Mononuclear cell (primary cell): ENCODE data around the genes GDAP1L1 and RIMS4.

- RRBS: no CpG with 5 or more reads among the region's 4 CpGs
Measured at GRCh38 chr20:41303512-41304757, 13.6 kb downstream of the ZHX3 start.

- RRBS: 18% methylated on average over 1 of the region's 12 CpGs
Measured at GRCh38 chr20:41349904-41350616, 9.4 kb downstream of the LPIN3 start.

DNA sequence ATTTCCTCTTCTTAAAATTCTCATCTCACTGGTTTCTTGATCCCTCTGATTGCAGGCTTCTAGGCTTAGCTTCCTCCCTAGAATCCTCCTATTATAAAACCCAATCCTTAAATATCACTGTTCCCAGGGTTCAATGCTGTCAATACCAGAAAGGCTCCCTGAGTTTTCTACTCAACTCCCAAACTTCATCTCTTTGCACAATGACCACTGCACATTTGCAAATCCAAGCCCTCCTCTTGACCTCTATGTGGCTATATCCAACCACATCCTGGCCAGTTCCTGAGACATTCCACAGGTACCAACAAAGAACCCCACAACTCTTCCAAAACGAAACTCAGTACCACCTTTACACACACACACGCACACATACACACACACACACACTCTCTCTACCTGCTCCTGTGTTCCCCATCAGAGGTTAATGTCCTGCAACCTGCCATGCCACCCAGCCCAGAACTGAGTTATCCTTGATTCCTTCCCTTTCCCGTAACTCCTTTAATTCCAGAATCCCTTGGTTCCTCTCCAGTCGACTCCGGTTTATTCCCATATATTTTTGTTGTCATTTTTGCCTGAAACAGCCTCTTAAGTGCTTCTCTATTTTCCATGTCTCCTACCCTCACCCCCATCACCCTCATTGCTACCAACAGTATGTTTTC, 58.5 kb downstream of the CHD6 start:
- RRBS: no CpG with 5 or more reads among the region's 5 CpGs

- RRBS: no CpG with 5 or more reads among the region's 5 CpGs
Measured at GRCh38 chr20:41616888-41617256, 1.3 kb downstream of the CHD6 start.

GRCh38 chr20:41617900-41618215, 319 bp downstream of the CHD6 start:
- RRBS: 1% methylated on average over 31 of the region's 48 CpGs

DNA sequence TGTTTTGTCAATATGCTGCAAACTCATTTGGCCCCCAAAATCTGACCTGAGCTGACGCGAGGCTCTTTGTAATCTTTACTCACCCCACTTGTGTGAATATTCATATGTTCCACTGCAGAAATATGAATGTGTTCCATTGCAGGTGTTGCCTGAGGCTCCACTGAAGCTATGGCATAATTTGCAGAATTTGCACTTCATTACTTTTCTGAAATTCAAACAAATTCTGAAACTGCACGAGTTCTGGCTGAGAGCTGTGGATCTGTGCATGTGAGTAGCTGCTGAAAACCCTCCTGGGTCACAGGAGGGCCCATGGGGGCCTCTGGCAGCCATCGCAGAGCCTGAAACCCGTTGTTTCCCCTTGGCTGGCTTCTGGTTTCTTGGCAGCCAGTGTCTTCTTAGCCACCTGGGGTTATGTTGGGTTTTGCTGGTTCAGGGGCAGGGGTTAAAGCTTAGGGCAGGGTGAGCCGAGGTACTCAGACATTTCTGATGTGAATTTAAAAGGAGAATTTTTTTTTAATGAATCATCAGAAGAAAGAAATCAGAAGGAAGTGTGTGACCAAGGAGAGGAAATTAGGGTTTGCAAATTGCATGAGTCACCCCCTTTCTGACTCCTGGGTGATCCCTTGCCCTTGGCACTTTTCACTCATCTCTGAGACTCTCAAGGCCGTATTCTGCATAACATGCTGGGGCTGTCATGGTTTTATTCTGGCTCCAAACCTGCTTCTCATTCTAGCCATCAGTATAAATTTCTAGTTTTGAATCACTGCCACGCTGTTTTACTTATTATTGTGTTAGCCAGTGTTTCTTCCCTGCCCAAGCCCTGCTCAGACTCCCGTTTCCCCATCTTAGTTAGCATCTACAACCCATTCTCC, 40.6 kb downstream of the TOX2 start:
- RRBS: no CpG with 5 or more reads among the region's 9 CpGs

- RRBS: no CpG with 5 or more reads among the region's 17 CpGs
Measured at GRCh38 chr20:44181280-44182174, 5.5 kb downstream of the JPH2 start.

DNA sequence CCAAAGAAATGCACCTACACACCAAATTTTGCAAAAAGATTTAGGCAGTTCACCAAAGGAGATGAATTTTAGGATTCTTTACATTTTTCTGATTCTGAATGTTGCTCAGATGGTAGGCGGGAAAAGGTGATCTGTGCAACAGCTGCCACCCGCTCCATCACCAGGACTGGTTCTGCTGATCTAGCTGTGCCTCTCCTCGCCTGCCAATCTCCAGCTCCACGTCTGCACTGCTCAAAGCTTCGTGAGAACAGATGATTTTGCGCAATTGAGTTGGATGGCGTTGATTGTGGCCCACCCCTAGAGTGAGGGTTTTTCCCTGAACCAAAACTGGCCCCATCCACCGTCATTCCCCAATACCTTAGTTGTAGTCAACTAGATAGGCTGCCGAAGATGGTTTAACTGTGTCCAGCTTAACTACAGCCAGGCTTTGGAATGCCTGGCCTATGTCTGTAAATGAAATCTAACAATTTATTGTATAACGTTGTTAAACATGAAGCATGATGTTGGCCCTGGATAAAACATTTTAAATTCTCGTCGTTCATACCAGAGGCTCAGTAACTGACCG, 1.1 kb upstream of the OSER1 start:
- RRBS: no CpG with 5 or more reads among the region's 13 CpGs

- RRBS: 8% methylated on average over 10 of the region's 42 CpGs
Measured at GRCh38 chr20:44246917-44247738, at the start of gene GDAP1L1. Gene GDAP1L1, plus strand, starts transcription at chr20:44247308.

GRCh38 chr20:44336084-44336613, 694 bp upstream of the R3HDML start:
- RRBS: no CpG with 5 or more reads among the region's 15 CpGs

GRCh38 chr20:44370488-44371300, 15.2 kb downstream of the HNF4A start:
- RRBS: no CpG with 5 or more reads among the region's 12 CpGs

DNA sequence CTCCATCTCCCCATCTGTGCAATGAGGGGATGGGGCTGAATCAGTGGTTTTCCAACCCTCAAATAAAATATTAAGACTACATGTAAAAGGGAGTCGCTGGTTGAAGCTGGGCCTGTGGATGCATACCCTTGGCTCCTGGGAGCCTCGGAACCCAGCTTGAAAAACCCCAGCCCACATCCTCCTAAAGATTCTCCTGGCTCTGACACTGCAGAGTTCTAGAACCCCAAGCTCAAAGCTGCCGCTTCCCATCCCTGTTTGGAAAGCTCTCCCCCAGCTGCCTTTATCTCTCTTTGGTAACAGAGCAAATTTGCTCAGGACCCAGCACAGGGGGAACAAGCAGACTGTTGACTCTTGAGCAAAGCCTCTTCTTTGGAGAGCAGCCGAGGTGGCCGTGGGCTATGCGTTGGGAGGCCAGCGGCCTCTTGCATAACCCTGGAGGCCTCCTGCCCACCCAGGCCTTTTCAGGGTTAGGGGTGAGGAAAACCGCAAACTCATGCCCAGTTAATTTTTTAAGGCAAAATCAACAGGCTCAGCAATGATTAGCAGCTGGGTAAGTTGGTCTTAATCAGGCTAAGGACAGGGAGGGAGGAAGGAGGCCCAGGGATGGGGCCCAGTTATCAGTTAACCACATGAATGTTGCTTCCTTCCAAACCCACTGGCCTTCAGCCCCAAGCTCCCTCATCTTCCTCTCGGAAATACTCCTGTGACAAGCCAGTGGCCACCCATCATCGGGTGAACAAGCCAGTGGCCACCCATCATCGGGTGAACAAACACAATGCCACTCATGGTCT, 39.0 kb downstream of the HNF4A start:
- RRBS: no CpG with 5 or more reads among the region's 11 CpGs

DNA sequence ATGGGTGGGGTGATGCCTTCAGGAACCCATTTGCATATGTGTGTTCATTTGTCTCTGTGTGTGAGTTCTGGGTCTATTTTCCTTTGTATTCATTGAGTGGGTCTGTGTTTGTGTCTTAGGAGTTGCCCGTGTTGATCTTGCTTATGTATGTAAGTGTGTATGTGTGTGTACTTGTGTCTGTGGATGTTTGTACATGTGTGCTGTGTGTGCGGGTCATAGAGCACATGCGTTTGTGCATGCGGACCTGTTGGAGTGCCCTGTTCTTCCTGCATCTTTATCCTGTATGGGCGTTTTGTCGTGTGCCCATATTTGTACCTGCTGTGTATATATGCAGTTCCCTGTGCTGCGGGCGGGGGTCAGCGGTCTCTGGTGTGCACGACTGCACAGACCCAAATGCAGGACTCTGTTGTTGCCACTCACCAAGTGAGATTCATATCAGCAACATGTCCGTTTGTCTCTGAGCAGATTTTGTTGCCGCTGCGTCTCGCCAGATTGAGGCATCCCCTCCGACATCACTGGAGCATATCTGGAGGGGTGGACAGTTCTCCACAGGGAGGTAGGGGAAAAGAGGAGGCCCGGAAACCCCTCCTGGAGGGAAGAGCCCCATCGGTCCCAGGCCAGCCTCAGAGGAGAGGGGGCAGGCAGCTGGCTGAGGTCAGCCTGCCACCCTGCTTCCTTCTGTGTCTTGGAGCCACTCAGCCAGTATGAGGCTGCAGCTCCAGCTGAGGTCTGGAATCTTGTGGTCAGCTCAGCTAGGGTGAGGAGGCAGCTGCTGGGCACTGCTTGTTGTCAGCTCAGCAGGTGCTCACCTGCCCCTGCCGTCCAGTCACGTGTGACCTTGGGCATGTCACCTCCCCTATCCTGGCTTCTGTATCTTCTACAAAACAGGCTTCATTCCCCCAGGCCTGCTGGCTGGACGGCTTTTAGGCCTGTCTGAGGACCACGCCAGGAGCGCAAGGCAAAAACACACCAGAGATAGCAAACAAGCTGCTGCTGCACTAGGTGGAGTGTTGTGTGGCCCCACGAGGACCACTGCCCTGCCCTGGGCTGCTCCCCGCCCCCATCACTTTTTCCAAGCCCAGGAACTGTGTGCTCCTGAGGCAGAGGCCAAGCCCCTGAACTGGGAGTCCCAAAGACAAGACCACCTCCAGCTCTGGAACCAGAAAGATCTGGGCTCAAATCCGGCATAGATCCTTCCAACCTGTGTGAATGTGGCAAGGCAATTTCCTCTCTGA, 47.0 kb downstream of the HNF4A start:
- RRBS: no CpG with 5 or more reads among the region's 25 CpGs

GRCh38 chr20:44509079-44509337, 12.9 kb downstream of the SERINC3 start:
- RRBS: no CpG with 5 or more reads among the region's 1 CpG

GRCh38 chr20:44583077-44583637, 778 bp downstream of the PKIG start:
- RRBS: no CpG with 5 or more reads among the region's 3 CpGs

- RRBS: no CpG with 5 or more reads among the region's 4 CpGs
Measured at GRCh38 chr20:44598408-44598895, 16.1 kb downstream of the PKIG start.

DNA sequence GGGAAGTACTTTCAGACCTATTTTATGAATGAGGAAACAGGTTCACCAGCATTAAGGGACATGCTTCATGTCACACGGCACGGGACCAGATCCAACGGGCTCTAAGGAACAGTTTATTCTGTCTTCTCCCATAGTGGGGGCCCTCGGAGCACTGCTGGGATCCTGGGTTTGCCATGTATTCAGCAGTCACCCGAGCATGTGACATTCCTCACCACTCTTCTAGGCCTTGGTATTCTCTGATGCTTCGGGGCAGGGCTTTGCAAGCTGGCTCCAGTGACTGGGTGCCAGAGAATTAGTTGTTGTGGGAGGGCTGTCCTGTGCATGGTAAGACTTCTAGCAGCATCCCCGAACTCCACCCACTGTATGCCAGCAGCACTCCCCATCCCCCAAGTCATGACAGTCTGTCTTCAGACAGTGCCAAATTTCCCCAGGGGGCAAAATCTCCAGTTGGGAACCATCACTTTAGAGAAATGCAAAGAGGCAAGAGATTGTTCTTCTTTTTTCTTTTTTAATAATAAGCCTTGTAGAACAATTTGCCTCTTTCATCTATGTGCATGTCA, 5.5 kb downstream of the CCN5 start:
- RRBS: no CpG with 5 or more reads among the region's 7 CpGs

DNA sequence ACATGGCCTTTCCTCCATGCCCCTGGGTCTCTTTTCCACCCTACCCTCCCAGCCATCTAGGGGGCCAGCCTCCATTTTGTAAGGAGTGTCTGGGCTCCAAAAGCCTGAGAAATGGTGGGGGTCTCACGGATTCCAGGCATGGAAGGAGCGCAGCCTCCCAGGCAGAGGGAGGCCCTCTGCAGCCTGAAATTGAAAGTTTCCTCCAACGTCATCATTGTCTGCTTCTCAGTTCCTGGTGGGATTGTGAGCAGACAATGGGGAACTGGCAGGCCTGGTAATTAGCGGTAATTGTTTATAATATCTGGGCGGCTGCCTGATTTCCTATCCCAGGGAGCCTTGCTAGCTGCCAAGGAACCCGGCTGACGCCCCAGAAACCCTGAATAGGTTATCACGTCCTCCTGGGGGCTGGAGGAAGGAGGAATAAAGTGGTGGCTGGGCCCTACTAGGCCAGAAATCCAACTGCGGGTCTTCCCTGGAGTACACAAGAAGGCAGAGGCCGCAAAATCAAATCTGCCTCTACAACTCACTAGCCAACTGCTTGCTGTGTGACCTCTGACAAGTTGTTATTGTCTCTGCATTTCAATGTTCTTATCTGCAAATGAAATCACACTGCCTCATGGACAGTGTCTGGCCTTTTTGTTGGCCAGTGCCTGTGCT, 16.8 kb downstream of the KCNK15 start:
- RRBS: no CpG with 5 or more reads among the region's 10 CpGs

DNA sequence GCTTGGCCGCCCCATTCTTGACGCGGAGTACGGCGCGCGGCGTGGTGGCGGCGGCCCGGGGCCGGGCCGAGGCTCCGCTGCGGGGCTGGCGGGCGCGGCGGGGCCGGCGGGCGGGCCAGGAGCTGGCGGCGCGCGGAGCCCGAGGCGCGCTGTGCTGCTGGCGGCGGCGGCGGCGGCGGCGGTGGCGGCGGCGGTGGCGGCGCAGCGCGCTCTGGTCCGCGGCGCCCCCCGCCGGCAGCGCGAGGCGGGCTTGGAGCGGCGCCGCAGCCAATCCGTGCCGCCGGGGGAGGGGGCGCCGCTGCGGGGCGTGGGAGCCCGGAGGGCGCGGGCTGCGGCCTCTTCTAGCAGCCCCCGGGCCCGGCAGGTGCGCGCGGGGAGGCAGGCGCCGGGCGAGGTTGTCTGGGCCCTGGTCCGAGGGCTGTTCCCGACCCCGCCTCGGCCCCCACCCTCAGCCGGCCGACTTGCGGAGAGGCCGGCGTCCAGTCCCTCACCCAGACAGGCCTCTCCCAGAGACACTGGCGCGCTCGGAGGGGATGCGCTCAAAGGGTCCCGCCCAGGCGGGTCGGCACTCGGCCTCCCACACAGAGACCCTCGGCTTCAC, at the start of gene RIMS4:
TSS of gene RIMS4 (minus strand) at position 213 of the 601 bp plus-strand sequence.
- RRBS: 3% methylated on average over 44 of the region's 91 CpGs

DNA sequence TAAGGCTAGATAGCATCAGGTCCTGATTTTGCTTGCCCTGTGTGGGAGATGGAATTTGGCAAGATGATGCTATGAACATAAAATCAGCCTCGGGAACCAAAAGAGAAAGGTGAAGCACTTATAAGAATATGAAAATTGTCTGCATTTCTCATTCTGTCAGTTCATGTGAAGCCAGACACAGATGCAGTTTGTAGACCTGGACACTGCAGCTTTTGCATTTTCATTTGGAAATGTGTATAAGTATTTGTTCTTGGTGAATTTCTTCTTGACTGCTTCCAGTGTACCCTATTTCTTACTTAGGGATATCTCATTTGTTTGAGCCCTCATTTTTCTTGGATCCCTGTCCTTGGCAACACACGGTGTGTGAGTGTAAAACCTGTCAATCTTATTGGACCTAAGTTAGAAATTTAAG, 1.4 kb downstream of the YWHAB start:
- RRBS: no CpG with 5 or more reads among the region's 2 CpGs